ENCODE results near the gene RNF227.

- RRBS = 1% methylated on average over 9 of the region's 57 CpGs
These were observed 3.1 kb downstream of the SLC35G6 start for GRCh38 chr17:7484153-7484892.

- RRBS = no CpG with 5 or more reads among the region's 8 CpGs
These were observed 9.7 kb downstream of the SLC35G6 start for GRCh38 chr17:7490873-7491318.

DNA sequence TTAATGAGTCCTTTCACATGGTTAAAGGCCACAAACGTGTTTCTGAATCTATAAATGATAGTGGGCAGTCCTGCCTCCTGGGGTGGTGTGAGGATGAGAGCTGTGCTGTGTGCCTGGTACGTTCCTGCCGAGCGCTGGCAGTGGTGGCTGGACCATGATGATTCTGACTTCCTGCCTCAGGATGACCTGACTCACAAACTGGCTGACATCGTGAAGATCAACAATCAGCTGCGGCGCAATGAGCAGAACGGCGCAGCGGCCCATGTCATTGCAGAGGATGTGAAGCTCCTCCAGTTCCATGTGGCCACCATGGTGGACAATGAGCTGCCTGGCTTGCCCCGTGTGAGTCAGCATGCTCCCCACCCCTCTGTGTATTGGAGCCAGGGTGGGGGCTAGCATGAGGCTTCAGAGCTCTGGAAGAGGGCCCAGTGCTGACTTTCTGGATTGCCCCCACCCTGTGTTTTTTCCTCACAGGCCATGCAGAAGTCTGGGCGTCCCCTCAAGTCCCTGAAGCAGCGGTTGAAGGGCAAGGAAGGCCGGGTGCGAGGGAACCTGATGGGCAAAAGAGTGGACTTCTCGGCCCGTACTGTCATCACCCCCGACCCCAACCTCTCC, 16.0 kb downstream of the SLC35G6 start:
- RRBS = no CpG with 5 or more reads among the region's 18 CpGs

GRCh38 chr17:7500582-7501849, 19.8 kb downstream of the SLC35G6 start:
- RRBS = no CpG with 5 or more reads among the region's 27 CpGs

DNA sequence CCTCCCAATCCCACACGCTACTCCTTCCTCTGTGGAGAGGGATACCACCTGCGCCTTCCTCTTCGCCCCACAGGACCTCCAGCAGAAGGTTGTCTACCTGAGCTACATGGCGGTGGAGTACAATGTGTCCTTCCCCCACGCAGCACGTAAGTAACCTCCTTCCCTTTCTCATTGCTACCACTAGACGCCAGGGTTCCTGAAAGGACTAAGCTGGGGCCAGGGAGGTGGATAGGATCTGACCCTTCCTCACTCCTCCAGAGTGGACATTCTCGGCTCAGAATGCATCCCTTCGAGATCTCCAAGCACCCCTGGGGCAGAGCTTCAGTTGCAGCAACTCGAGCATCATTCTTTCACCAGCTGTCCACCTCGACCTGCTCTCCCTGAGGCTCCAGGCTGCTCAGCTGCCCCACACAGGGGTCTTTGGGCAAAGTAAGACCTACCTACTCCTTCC, 1.2 kb downstream of the CD68 start:
- RRBS = no CpG with 5 or more reads among the region's 11 CpGs

GRCh38 chr17:7595774-7596178, 5.9 kb upstream of the SOX15 start:
- RRBS = no CpG with 5 or more reads among the region's 9 CpGs

- RRBS = no CpG with 5 or more reads among the region's 14 CpGs
These were observed 30.0 kb upstream of the KDM6B start for GRCh38 chr17:7803929-7804466.

GRCh38 chr17:7834841-7835281, 844 bp downstream of the KDM6B start:
- RRBS = no CpG with 5 or more reads among the region's 33 CpGs

- RRBS = 4% methylated on average over 4 of the region's 18 CpGs
These were observed 495 bp upstream of the CHD3 start for GRCh38 chr17:7887993-7888594.

GRCh38 chr17:7890489-7891226, 2.1 kb downstream of the CHD3 start:
- RRBS = no CpG with 5 or more reads among the region's 17 CpGs

DNA sequence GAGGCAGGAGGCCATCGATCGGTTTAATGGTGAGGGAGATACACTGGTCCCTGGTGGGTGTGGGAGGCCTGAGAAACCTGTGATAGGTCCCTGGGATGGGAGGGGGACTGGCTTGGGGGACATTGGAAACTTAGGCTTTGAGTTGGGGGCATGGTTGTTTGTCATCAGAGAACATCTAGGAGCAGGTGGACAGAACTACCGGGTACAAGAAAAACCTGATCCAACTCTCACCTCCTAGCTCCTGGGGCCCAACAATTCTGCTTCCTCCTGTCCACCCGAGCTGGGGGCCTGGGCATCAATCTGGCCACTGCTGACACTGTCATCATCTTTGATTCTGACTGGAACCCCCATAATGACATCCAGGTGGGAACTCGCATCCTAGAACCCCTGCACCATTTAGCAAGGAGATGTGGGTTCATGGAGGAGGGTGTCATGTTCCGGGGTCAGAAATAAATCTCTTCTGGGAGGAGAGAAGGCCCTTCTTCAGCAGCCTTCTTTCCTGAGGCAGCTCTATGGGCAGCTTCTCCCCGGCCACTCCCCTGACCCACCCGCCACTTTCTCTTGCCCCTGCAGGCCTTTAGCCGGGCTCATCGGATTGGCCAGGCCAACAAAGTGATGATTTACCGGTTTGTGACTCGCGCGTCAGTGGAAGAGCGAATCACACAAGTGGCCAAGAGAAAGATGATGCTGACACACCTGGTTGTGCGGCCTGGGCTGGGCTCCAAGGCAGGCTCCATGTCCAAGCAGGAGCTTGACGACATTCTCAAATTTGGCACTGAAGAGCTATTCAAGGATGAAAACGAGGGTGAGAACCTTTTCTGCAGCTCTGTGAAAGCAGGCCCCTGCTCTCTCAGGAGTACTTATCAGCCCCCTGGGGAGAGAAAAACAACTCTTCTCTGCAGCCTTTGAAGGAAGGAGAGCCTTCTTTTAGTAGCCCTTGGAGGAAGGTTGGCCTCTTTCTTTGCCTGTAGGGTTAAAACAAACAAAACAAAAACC, 13.1 kb downstream of the RNF227 start:
- RRBS = 66% methylated on average over 6 of the region's 18 CpGs

GRCh38 chr17:7916170-7916522, at the start of gene RNF227:
TSS of gene RNF227 (minus strand) at chr17:7916289.
- RRBS = 5% methylated on average over 10 of the region's 31 CpGs

DNA sequence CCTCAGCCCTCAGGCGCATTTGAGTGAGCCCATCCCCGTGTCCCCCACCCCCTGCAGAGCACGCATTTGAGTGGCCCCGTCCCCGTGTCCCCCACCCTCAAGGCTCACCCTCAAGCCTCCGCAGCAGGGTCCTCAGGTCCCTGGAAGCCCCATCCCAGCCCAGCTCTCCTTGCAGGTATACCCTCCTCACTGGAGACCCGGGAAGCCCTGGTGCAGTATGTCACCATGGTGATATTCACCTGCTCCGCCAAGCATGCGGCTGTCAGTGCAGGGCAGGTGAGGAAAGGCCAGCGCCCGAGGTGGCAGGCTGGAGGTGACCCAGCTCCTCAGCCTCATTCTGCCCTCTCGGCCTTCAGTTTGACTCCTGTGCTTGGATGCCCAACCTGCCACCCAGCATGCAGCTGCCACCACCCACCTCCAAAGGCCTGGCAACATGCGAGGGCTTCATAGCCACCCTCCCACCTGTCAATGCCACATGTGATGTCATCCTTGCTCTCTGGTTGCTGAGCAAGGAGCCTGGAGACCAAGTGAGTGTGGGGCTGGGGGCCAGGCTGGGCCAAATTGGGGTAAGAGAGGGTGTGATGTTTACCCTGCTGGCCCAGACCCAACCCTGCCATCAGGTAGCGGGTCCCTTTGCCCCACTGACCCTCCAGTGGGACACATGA, 8.7 kb downstream of the ALOX15B start:
- RRBS = no CpG with 5 or more reads among the region's 14 CpGs

- RRBS = no CpG with 5 or more reads among the region's 18 CpGs
These were observed 731 bp upstream of the ALOXE3 start for GRCh38 chr17:8119008-8119482.

- RRBS = under 1% methylated on average over 27 of the region's 78 CpGs
These were observed 2.5 kb upstream of the HES7 start for GRCh38 chr17:8125990-8127176.

DNA sequence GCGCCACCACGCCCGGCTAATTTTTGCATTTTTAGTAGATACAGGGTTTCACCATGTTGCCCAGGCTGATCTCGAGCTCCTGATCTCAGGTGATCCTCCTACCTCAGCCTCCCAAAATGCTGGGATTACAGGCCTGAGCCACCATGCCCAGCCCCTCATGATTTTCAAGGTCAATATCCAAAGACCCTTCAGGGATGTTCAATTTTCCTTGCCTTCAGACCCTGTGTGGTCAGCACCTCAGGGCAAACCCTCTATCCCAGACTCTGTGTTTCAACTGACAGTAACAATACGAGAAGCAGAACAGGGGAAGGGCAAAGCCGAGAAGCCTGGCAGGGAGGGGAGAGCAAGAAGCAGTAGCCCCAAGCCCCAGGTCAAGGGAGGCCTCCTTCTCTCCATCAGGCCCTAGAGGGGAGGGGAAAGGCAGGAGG, 6.7 kb downstream of the PER1 start:
- RRBS = no CpG with 5 or more reads among the region's 6 CpGs

GRCh38 chr17:8154966-8155919, 3.0 kb upstream of the PER1 start:
- RRBS = 0% methylated on average over 1 of the region's 15 CpGs

- RRBS = no CpG with 5 or more reads among the region's 11 CpGs
These were observed 2.2 kb downstream of the VAMP2 start for GRCh38 chr17:8160242-8161167.

DNA sequence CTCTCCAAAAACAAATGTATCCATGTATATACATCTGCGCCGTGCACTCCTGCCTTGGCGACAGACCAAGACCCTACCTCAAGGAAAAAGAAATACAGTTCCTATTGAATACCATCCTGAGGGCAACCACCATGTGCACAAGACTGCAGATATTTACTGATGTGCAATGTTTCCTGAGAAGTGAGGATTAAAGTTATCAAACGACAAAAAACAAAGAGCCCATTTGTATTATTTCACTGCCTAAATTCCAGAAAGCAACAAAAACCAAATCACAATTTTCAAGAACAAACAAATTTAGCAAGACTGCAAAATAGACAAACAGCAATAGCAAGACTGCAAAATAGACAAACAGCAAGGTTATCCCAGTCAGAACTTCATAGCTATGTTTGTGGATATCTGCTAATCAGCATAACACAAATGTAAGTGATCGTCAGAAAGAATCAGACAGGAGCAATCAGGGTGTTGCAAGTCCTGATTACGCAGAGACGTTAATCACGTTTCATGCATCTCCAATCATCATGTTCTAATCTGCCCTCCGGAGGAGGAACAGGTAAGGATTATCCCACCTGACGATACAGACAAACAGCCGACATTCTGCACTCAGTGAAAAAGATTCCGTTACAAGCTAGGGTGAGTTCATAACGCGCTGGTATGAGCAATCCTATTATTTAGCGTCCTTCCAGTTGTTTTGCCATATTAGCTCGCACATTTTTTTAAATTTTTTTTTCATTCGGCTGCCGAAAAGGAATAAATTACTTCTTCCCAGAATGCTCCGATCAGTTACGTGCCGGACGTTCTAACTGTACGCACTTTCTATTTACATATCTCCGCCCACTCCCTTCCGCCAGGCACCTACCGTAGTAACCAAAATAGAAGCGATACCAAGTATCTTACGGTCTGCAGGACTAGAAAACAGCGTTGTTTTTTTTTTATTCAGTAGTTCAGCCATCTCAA, 2.9 kb downstream of the TMEM107 start:
- RRBS = no CpG with 5 or more reads among the region's 29 CpGs

- RRBS = no CpG with 5 or more reads among the region's 16 CpGs
These were observed 14.6 kb upstream of the AURKB start for GRCh38 chr17:8224953-8225448.

Data from non-pigmented ciliary epithelial cell (primary cell).